H7 (cell line): ENCODE data around the genes ERCC6, C10orf53 and CSTF2T.

- RAMPAGE, long total RNA, result no peak
Measured at GRCh38 chr10:49080874-49081471, 34.3 kb downstream of the VSTM4 start.

DNA sequence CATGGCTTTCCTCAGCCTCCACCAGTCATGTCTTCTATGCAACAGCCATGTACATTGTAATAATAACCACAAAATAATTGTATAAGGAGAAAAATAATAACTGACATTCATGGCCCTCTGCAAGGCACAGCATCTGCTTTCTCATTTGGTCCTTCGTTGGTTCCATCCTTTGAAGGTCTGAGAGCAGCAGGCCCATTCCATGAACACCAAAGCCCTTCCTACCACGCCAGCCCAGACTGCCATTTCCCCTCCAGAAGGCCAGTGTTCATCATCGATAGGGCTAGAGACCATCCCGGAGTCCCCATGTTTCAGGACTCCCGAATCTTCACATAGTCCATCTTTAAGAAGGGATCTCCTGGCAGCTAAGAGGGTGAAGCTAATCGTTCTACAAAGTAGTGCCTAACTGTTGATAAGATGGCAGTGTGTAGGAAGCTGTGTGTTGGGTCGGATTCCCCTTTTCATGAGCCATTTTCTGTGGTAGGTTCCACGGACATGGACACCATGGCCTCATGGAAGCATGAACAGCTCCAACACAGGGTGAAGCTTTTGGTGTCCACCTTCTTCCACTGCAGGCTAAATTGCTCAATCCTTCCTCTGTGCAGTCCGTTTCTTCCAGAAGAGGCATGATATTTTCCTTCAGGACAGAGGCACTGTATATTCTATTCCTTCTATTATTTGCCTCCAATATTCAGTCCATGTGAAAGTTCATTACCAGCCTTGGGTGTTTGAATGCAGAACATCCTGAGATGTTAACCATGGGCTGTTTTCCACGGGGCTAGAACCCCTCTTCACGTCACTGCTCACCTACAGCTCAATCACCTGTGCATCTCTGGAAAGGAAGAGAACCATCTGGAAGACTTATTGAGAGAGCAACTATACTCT lies 21.5 kb upstream of the FAM170B start:
- RAMPAGE, long total RNA, result no peak

DNA sequence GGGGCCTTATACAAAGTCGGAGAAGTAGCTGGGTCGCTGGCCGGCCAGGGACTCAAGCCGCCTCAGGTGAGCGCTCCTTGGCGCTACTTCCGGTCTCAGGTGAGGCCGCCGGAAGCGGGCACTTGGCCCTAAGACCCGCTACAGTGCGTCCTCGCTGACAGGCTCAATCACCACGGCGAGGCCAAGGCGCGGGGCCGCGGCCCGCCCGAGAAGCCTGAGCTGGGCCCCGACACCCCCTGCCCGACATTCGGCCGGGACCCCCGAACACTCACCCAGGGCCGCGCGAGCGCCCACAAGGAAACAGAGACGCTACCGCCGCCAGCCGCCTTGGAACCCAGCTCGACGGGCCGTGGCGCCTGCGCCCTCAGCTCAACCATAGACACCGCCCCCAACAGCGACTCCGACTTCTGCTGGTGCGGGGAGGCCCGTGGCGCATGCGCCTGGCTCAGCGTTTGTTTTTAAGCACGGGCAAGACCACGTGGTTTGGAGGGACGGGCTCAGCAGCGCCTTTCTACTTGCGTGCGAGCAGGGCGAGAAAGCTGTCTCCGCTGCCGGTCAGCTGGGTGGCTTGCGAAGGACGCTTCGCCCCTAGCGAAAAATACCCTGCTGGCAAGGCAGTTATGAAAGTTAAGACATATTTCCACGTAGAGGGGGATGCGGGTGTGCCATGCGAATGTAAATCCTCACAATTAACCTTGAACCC lies at the start of gene ERCC6:
Gene ERCC6 (minus strand): TSS at position 432 of the 703 bp plus-strand sequence.
- RAMPAGE, long total RNA, result no peak

DNA sequence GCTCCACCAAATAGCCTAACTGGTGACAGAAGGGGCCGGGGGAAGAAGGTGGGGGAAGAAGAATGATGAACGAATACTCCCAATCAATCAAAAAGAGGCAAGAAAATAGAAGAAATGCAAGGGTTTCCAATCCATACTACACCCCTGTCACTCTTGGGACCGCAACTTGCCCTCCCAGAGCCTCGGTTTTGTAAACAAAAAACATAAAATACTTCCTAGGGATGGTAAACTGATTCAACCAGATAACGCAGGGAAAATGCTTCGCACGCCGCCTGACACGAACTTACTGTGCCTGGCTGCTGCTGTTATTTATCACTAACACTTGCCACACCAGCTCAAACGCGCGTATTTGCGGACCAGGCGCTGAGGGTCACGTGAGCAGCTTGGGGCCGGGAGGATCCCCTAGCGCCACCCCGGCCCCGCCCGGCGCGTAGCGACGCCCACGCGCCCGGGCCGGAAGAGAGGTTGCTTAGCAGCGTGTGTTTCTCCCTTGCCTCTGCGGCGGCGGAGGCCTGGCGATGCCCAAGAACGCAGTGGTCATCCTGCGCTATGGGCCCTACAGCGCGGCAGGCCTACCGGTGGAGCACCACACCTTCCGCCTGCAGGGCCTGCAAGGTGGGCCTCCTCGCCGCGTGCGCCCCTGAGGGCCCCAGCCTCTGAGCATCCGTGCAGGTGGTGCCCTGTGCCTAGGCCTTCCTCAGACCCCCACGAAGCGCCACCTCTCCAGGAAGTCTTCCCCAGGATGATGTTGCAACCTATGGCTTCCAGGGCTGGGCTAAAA lies at the start of gene C10orf53:
Gene C10orf53 (plus strand): TSS at position 472 of the 781 bp plus-strand sequence.
- RAMPAGE, long total RNA, result no peak

- RAMPAGE, long total RNA, result no peak
Measured at GRCh38 chr10:50325215-50326082, 74.1 kb upstream of the ASAH2 start.

DNA sequence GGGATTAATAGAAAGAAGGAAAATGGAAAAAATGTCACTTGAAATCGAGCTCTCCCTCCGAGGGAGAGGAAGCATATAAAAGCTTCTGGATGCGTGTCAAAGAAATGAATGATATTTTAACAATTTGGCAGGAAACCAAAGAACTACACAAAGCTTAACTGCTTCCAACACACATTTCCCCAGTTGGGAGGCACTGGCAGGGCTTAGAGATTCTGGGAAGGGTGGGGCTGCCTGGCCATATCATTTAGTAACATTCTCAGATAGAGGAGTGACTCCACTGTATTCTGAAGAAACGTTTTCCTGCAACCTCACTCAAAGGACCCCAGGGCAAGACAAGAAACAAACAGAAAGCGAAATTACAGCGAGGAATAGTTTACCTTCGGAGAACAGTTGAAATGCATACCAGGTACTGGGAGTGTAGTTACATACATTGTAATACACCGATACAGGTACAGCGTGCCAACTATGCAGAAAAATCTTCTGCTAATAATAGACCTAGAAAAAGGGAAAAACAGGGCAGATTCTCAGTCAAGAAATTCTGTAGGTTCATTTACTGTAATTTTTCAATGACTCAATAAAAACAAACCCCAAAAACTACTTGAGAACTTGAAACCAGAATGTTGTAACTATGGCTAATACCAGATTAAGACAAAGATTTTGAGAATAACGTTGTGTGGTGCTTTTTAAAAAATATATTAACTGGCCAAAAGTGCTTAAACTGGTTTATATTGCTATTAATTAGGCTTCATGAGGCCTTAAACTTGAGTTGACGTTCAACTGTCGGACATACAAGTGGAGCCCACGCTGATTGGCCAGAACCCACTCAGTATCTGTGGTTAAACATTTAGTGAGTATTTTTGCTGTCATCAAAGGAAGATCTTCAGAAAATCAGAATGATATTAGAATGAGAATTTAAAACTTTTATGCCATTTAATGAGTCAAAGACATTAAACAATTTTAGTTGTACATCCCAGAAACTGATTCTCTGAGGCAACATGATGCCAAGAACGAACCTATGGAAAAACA lies 75.8 kb upstream of the ASAH2 start:
- RAMPAGE, long total RNA, result no peak

DNA sequence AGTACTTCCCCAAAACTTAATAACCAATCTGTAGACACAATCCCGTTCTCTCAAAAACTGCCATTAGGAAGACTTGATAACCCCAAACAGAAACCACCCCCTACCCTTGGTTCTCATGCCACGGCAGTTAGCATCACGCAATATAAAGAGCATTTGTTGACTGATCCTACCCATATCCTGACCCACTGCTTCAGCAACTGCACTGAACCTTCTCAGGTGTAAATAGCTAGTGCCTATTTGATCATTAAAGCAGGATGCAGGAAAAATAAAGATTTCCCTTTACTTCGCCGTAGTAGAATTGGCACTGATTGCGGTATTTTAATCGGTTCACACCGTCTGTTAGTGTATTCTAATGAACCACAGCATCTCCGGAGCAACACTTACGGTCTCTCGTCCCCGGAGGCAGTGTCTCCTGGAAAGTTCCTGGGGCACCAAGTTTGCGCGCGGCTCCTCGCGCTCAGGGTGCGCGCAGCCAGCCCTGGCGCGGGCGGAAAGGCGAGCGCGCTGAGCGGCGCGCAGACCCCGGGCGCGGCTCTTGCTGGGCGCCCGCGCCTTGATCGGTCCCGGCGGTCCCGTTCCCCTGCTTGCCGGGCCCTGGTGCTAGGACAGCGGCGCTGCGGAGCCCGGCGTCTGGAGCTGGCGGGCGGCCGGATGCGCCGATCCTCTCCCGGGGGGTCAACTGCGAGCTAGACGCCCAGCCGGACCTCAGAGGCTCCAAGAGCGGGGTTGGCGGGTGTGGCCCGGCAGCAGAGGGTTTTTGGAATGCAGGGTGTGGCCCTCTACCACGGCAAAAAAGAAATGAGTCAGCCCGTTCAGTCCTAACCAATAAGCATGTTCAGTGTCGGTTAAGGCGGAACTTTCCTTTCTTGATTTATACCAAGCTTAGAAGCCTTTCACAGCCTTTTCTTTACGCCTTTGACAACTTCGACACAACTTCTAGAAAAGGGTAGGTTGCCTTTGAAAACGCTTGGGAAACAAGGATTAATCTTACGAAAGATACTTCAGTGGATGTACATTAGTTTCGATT lies 166.7 kb upstream of the ASAH2 start:
- RAMPAGE, long total RNA, result no peak

- RAMPAGE, long total RNA, result no peak
Measured at GRCh38 chr10:50511249-50512029, 112.3 kb downstream of the SGMS1 start.

GRCh38 chr10:50565524-50566441 lies 58.0 kb downstream of the SGMS1 start:
- RAMPAGE, long total RNA, result no peak

DNA sequence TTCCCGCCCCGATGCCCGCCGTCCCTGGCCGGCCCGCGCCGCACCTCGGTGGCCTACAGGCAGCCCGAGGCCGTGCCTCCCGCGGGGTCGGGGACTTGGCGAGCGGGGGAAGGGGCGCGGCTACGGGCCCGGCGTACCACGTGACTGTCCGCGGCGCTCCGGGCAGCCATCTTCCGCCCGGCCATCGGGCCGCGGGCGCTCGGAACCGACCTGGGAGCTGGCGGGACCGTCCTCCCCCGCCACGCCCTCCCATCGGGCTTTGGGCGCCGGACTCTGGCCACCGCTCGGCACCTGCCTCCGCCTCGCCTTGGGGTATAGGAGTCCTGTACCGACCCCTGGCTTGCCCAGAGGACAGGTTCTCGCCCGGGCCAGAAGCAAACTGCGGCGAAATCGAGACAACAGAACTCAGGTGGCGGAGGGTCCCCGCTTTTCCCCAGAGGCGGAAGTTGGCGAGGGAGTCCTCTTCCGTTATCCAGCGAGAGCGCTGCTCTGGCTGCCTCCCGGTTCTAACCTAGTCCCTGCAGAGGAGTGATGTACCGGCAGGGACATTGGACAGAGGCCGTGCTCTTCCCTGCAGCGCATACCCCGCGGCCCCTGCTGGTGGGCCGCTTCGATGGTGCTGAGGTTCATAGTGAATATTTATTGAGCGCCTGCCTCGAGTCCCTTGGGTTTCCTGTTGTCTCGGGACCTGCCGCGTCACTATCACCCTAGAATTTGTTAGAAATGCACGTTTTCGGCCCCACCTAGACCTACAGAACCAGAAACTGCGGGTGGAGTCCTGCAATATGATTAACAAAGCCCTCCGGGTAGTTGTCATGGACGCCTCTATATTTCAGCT lies 1.2 kb upstream of the SGMS1 start:
- RAMPAGE, long total RNA, result start-site peak on the plus strand centred at position 182 of the sequence, 26 bp wide, 5 reads

DNA sequence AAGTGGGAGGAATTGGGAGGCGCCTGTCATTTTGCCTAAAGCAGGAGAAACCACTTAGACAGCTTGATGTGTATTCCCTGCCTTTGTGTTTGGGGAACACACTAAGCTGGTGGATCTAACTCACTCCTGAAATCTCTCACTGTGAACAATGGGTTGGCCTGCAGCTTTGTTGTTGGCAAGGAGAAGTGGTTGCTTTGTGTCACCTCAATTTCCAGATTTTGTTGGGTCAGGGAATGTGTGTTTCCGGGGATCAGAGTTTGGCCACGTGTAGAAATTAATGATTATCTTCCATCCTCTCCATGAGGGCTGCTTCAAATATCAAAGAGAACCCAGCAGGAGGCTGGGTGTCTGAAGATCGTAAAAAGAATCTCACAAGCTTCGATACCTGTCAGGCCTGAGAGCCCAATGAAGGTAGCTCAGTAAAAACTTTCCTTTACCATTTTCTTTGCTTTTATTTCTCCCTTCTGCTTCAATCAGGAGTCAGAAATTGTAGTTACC lies 27.8 kb downstream of the A1CF start:
- RAMPAGE, long total RNA, result no peak

- RAMPAGE, long total RNA, result no peak
Measured at GRCh38 chr10:51083185-51084032, 9.1 kb downstream of the PRKG1 start.

DNA sequence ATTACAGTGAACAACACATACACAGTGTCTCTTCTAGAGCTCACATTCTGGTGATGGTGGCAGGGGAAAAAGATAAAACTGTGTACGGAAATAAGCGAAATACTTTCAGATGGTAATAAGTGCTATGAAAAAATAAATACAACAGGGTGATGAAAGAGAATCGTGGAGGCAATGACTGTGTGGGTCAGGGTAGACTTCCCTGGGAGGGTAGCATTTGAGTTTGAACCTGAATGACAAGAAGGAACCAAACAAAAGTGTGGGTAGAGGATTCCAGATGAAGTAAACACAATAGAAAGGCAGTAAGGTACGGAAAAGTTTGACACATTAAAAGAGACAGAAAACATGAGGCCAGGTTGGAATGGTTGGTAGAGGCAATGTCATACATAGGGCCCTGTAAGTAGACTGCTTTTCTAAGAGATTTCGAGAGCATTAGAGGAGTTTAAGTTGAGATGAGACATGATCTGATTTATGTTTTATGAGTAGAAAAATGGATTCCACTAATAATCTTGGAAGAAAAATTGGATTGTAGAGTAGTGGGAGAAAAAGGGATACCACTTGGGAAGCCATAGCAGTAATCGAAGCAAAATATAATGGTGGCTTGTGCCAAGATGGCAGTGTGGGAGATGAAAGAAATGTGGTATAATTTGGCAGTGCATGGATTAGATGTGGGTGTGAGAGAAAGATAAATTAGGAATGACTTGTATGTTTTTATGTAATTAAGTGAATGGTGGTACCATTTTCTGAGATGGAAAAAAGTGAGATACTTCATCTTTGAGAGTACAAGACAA lies 92.9 kb downstream of the PRKG1 start:
- RAMPAGE, long total RNA, result no peak

GRCh38 chr10:51232586-51233198 lies 158.4 kb downstream of the PRKG1 start:
- RAMPAGE, long total RNA, result no peak

DNA sequence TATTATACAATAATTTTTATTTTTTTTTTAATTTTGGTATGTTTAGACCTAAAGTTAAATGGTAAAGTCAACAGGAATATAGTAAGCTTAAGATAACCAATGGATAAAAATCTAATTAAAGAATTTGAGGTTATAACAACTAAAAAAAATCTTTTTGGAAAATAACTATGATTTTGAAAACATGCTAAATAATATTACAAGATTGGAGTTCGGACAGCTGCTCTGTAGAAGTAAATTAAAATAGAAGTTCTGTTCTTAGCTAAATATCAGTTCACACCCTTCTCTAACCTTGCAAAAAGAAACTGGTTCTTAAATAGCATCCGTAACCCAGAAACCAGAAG lies 164.6 kb downstream of the PRKG1 start:
- RAMPAGE, long total RNA, result no peak

GRCh38 chr10:51281815-51282745 lies 207.8 kb downstream of the PRKG1 start:
- RAMPAGE, long total RNA, result no peak

- RAMPAGE, long total RNA, result no peak
Measured at GRCh38 chr10:51287942-51288621, 213.8 kb downstream of the PRKG1 start.

GRCh38 chr10:51507331-51507995 lies 191.9 kb downstream of the CSTF2T start:
- RAMPAGE, long total RNA, result no peak

DNA sequence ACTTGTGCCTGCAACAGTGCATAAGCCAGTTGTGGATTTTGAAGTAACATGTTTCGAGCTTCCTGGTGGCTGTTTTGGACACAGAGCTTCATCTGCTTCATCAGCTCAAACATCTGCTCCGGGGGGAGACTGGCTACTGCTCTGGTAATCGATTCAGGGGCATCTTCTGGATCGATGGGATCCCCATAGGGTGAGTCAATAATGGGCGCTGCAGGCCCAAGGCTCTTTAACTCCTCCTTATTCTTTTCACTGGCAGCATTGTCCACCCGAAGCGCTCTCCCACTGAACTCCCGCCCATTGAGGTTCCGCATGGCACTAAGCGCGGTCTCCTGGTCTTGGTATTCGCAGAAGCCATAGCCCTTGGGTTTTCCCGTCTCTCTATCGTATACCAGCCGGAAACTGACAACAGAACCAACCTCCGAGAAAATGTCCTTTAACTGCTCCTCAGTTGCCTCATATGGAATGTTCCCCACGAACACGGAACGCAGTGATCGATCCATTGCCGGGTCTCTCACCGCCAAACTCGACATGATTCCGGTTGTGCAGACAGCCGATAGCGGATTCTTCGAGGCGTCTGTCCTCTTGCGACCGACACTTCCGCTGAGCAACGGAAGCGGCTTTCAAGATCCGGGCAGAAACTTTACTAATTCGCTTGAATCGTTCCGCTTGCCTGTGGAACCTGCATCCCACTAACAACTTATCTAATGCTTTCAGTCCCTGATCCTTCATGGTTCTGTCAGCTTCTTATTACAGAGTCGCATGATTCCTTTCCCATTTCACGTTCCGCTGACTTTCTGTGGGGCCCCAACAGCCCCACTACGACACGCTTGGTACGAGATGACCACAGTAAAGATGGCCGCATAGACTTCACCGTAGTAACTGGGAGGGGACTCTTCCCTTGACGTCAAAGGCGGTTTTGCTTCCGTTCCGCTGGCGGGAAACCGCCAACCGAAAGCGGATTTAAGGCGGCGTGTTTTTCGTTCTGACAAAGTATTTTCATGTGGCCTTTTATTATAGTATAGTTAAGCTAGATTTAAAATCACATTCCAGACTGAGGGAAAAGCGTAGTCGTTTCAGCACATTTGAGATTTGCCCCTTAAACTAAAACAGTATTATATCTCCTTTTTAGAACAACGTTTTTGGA lies at the start of gene CSTF2T:
Gene CSTF2T (minus strand): TSS at position 576 of the 1,144 bp plus-strand sequence.
- RAMPAGE, long total RNA, result start-site peak on the minus strand centred at position 567 of the sequence, 39 bp wide, 195 reads

GRCh38 chr10:51700164-51700416 lies 695 bp upstream of the CSTF2T start:
- RAMPAGE, long total RNA, result no peak